Mononuclear cell (primary cell): ENCODE measurements around a stretch of chr18.

DNA sequence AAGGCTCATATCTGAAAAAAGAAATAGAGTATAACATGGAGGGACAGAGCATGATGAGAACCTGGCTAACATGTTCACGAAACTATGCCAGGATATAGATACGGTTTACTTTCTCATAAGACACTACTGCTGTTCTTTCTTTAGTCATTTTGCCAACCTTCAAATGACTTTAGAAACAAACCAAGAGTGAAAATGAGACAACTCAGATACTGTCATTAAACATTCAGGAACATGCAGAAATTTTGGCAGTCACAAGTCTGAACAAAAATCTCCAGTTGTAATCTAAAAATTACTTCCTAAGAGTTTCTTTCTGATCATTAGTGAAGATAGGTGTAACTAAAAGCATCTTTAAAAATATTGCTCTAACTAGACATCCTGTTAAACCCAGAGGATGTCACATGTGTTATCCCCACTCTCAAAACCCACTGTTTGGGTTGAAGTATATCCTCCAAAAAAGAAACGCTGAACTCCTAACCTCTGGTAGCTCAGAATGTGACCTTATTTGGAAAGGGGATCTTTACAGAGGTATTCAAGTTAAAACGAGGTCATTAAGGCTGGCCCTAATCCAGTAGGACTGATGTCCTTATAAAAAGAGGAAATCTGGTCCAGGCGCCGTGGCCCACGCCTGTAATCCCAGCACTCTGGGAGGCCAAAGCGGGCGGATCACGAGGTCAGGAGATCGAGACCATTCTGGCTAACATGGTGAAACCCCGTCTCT, 14.1 kb downstream of the LPIN2 start:
- RRBS, result no CpG with 5 or more reads among the region's 12 CpGs

DNA sequence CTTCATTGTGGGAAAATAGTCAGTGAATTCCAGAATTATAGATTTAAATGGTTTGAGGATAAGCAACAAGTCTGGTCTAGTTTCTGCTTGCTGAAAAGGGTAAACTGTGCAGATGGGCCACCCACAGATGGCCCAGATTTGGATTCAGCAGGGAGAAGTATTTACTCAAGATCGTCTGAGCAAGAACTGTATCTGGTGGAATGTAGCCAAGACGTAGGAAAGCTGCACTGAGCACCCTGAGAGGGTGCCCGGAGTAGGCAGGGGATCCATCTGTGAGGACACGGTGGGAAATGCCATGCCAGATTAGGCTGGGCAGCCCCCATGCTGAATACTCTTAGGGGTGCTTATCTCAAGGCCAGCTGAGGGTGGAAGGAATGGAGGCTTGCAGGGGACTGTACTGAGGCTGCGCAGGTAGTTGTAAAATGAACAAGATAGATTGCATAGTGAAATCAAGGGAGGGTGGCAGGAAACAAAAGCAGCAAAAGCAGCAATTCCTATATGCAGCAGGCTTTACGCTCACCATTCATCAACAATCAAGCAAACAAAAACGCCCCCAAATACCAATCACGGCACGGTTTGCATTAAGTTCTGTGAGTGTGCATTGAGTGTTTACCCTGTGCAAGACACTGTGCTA, 32.0 kb upstream of the LPIN2 start:
- RRBS, result no CpG with 5 or more reads among the region's 9 CpGs

GRCh38 chr18:3062917-3063233, 49.9 kb upstream of the LPIN2 start:
- RRBS, result no CpG with 5 or more reads among the region's 7 CpGs

GRCh38 chr18:3093900-3094593, 81.1 kb upstream of the LPIN2 start:
- RRBS, result 99% methylated on average over 3 of the region's 7 CpGs

GRCh38 chr18:3170386-3170749, 49.4 kb downstream of the MYOM1 start:
- RRBS, result no CpG with 5 or more reads among the region's 2 CpGs

DNA sequence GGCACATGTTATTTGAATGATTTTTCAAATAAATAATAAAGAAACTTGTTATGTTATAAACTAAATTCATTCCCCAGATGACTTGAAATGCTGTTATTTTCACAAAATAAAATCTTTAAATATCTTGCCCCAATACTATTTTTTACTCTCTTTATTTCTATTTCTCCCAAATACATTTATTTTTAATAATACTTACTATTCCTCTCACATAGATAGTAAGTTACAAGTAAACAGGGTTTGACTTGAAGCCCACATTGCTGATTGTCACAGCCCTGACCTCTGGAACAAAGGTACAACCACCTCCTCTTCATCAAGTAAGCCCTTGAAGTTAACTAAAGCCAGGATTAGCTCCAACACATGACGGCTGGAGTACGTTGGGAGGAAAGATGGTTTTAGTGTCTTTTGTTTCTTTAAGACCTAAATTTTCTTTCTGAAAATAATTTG, 1.0 kb downstream of the MYOM1 start:
- RRBS, result no CpG with 5 or more reads among the region's 2 CpGs

- RRBS, result under 1% methylated on average over 17 of the region's 29 CpGs
Observed at GRCh38 chr18:3247957-3248561, 458 bp downstream of the MYL12A start.

GRCh38 chr18:3256511-3257111, 5.3 kb upstream of the MYL12B start:
- RRBS, result no CpG with 5 or more reads among the region's 3 CpGs

- RRBS, result no CpG with 5 or more reads among the region's 4 CpGs
Observed at GRCh38 chr18:3275966-3276760, 14.2 kb downstream of the MYL12B start.

- RRBS, result no CpG with 5 or more reads among the region's 2 CpGs
Observed at GRCh38 chr18:3282018-3282310, 20.0 kb downstream of the MYL12B start.

DNA sequence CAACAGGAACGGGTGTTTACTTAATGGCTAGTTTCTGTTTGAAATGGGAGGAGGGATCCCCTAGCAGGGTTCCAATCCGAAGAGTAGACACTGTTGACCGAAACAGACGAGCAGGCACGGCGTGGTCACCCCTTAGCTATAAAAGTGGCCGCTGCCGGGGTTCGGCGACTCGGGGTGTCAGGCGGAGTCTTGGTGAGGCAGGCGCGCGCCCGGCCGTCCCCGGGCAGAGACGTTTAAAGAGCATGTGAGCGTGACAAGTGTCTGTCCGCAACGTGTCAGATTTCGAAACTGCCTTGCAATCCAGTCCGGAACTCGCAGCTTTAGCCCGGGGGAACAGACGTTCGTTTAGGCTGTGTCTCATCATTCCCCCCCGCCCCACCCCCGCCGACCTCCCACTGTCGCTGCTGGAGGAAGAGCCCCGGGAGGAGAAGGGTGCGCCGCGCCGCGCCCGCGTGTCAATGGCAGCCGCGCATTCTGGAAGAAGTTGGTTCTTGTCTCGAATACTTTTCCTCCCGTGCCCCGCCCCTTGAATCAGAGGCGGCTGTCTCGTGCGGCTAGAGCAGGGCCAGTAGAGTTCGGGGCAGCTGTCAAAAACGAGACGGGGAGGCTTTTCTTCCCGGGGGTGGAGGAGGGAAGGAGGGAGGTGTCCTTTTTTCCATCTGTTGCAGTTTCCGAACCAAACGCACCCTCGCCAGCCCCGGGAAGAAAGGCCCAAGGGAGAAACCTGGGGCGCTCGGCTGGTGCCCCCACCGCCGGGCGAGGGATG, 615 bp upstream of the TGIF1 start:
- RRBS, result 2% methylated on average over 35 of the region's 61 CpGs

DNA sequence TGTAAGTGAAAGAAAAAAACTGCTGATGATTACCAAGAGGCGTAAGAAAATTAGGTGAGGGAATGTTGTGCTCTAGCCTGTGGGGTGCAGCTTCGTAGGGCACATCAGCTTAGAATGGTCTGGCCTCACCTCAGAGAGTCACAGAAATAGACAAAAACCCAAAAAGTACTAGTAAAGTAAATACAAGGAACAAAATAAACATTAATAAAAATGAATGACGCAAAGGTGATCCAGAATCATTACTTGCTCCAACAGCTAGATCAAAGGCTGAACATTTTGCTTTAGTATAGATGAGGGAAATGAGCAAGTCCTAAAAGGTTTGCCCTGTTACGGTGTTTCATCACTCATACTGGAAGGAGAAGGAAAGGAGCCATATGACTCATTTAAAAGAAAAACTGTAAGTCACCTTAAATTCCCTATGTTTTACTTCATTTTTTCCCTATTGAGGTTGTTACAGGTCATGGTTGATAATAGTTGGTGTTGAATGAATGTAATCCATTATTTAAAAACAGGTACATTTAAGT, 9.4 kb downstream of the TGIF1 start:
- RRBS, result no CpG with 5 or more reads among the region's 4 CpGs

DNA sequence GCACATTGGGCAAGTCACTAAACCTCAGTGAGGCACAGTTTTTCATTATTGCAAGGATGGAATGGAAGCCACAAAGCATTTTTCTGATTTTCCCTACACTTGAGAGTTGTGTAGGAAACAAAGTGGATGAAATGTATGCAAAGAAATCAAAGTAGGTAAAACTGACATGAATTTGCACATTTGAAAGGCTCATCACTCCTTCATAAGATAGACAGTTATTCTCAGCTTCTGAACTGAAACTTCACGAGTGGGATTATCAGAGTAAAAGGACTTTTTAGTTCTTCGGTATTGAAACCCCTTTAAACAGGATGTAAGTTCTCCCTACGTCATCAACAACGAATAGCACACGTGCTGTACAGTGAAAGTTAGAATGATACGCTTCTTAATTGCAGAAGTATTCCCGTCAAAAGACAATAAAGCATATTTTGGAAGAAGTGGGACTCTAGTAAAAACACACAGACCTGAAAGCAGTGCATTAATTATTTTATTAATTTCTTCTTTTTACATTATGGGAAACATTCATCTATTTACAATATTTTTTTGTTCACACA, 45.7 kb downstream of the TGIF1 start:
- RRBS, result no CpG with 5 or more reads among the region's 7 CpGs

DNA sequence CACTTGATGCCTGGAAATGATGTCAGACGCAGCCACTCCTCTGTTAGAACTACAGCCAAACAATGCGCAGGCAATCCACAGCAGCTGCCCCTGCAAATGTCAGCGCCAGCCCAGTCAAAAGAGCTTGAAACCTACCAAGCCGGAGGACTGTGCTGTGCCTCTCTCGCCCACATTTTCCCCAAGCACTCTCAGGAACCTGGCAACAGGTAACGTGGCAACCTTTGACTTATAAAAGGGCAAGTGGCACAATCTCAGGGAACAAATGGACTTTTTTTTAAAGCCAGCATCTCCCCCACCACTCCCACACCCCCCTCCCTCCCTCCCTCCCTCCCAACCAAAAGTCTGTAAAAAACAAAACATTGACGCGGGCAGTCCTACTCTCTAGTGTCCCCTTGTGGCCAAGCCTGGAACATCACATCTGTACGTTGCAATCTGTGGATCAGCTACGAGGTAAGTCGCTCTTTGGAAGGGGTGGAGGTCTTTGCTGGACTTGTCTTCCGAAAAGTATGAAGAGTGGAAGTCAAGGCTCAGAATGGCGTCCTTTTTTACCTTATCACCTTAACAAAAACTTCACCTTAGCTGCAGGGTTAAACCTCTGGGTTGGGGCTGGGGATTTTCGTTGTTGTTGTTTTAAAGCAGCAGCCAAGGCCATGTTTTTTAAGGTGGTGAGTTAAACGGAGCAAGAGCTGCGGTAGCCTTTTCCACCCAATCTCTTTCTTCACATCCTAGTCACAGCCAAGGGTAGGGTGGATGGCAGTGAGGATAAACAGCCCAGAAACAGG, 144.3 kb downstream of the TGIF1 start:
- RRBS, result no CpG with 5 or more reads among the region's 16 CpGs

DNA sequence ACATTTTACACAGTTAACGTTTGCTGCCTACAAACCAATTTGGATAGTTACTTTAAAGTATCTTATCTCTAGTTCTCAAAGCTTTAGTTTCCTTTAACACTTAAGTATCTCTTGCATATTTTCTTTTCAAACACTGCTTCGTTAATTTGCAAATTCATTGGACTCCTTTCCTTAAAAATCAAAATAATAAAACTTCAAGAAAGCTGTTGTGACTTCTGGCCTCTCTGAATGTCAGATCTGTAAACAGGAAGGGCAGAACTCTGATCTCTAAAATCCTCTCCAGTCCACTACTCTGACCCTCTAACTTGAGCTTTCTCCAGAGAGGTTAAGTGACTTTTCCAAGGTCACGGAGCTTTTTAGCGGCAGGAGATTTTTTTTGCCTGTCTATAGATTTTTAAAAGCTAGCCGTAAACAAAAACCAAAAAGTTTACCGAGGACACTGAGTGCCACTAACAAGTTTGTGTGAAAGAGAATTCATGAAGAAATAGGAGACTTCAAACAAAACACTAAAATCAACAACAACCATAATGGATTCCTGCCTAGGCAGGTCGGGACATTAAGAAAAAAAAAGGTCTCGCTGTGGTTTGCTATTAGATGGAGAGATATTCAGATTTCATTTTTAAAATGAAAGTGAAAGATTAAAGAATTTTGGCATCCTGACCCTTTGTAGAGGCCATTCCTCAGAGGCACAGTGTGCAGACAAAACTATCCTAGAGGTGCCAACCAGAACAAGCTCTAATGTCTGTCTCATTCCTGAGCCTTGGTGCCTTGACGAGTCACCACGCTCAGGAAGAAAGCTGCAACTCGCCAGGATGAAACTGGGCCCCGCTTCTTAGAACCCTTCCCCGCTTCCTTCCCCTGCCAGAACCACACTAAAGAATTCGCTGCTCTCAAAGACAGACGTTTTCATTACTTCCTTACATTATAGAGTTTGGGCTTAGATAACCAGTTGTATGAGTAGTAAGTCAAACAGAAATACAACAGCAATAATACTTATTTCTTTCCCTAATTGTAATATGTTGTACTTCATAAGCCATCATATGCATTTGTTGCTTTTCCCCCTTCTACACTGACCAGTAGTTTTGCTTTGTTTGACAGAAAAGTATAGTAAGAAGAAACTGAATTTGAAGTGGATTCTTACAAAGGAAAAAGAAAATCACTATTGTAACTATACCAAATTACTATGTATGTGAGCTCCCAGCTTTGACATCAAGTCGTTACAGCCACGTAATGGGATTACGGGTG, 155.9 kb downstream of the TGIF1 start:
- RRBS, result no CpG with 5 or more reads among the region's 18 CpGs

- RRBS, result no CpG with 5 or more reads among the region's 11 CpGs
Observed at GRCh38 chr18:3620660-3621359, 170.8 kb downstream of the TGIF1 start.

DNA sequence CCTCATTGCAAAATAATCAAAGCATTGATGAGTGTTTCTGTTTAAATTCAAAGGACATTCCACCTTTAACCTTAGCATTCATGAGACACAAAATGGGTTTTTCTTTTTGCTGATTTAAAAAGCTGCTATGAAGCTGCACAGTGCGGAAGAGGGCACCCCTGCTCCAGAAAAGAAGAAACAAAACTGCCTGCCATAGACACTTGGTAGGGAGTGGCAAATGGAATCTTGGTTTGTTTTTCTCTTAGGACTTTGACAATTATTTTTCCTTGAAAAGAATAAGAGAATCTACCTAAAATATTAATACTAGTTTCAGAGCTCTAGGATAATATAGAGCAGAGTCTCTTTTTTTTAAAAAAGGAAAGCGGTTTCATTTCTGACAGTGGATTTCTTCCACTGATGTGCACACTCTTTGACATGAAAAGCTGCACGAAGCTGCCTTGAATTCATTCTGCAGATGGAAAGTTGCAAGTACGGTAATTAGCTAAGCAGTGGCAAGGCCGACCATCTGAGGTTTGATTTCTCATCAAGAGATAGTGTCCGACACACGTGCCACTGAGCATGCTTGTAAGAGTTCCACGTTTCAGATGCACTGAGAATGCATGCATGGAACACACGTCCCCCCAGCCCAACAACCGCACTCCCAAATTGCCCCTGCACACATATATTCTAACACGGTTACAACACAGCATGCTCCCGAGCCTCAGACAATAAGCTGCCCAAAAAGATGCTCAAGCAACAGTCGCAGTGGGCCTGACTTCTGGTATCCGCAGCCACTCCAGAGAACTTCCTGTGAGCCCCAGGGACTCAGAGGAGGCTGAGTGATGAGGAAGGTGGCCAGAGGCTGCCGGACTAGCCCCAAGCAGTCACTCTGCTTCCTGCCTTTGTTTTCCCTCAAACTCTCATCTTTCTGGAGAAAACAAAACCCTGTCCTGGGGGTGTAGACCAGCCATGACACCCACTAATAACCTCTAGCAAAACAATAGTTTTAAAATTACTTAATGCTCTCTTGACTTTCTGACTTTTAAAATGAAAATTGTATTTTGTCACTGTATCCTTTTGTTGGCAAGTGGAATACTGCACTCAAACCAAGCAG, 203.8 kb downstream of the TGIF1 start:
- RRBS, result no CpG with 5 or more reads among the region's 15 CpGs

DNA sequence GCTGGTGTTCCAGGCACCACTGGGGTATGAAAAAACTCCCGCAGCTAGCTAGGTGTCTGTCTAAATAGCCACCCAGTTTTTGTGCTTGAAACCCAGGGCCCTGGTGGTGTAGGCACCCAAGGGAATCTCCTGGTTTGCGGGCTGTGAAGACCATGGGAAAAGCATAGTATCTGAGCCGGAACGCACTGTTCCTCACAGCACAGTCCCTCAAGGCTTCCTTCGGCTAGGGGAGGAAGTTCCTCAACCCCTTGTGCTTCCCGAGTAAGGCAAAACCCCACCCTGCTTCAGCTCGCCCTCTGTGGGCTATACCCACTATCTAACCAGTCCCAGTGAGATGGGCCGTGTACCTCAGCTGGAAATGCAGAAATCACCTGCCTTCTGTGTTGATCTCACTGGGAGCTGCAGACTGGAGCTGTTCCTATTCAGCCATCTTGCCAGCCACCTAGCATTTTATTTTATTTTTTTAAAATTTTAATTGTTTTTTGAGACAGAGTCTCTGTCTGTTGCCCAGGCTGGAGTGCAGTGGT, 250.2 kb downstream of the TGIF1 start:
- RRBS, result no CpG with 5 or more reads among the region's 8 CpGs

GRCh38 chr18:3706313-3706943, 256.5 kb downstream of the TGIF1 start:
- RRBS, result no CpG with 5 or more reads among the region's 6 CpGs

- RRBS, result no CpG with 5 or more reads among the region's 5 CpGs
Observed at GRCh38 chr18:3870770-3871405, 420.9 kb downstream of the TGIF1 start.